Anterior vena cava (tissue), 1 donor: ENCODE measurements around the genes NINJ1 and BARX1.

DNA sequence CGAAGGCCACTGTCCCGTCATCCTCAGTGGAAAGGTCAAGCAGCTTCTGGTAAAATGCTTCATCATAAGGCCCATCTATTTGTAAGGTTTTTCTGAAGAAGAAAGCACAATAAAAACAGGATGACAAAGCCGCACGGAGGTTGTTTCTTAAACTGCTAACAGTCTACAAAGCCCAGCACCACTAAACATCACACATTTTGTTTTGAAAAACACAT, 35.6 kb downstream of the IPPK start:
- PRO-cap, result no peak

DNA sequence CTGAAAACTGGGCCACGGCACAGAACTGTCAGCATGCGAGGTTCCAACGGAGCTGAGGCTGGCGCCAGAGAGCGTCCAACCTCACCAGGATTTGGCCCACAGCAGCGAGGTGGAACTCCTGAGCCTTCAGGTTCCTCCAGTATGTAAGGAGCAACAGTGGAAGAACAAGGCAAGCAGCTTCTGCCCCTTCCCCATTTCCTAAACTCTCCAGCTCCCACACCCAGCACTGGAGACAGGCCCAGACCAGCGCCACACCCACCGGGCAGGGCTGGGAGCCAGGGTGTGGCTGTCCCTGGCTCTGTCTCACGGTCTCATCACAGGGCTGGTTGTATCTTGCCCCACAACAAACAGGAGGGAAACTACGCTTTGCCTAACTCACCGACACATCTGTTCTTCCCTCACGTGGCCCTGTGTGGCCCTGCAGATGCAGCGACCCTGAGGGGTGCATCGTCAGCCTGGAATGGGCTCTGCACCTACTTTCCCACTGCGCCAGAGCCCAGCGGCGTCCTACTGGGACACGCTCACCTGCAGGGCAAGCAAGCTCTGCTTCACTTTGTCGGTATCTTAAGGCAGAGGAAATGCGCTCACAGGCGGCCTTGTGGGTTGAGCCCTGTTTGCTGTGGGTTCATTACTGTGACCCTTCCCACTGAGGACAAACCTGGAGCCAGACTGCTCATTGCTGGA, 15.0 kb downstream of the IPPK start:
- PRO-cap, result no peak

GRCh38 chr9:93040944-93041507, 17.5 kb upstream of the SUSD3 start:
- PRO-cap, result no peak

GRCh38 chr9:93043005-93043713, 15.3 kb upstream of the SUSD3 start:
- PRO-cap, result no peak

DNA sequence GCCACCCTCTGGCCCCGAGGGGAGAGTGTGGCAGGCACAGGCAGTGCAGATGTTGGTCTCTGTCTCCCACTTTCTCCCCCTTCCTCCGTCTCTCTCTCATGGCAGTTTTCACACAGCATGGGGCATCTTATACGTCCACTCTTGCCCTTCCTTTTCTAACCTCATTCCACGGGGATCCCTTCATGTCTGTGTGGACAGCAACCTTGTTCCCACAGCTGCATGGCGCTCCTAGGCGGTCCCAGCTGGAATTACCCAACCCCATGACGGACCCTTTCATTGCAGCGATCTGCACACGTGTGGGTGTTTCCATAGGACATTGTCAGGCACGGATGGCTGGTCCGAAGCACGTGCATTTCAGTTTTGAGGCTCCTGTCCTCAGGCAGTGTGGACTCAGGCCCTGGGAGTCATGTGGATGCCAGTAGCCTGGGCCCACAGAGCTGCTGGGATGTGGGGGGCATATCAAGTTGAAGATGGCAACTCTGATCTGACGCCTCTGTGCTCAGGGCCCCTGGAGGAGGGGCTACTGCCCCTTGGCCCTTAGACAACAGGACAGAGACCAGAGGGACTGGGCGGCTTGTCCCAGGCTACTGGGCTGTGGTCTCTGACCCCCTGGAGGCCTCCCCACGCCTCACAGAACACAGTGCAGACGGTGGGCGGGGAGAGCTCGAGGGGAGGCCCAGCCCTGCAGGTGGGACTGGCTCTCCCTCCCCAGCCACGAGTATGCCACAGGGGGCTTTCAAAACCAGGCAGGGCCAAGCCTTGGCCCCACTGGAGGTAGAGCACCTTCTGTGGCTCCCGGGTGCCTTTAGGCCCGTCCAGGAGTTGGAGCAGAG, 15.1 kb downstream of the CARD19 start:
- PRO-cap, result no peak

GRCh38 chr9:93126797-93127415, 7.1 kb downstream of the NINJ1 start:
- PRO-cap, result no peak

DNA sequence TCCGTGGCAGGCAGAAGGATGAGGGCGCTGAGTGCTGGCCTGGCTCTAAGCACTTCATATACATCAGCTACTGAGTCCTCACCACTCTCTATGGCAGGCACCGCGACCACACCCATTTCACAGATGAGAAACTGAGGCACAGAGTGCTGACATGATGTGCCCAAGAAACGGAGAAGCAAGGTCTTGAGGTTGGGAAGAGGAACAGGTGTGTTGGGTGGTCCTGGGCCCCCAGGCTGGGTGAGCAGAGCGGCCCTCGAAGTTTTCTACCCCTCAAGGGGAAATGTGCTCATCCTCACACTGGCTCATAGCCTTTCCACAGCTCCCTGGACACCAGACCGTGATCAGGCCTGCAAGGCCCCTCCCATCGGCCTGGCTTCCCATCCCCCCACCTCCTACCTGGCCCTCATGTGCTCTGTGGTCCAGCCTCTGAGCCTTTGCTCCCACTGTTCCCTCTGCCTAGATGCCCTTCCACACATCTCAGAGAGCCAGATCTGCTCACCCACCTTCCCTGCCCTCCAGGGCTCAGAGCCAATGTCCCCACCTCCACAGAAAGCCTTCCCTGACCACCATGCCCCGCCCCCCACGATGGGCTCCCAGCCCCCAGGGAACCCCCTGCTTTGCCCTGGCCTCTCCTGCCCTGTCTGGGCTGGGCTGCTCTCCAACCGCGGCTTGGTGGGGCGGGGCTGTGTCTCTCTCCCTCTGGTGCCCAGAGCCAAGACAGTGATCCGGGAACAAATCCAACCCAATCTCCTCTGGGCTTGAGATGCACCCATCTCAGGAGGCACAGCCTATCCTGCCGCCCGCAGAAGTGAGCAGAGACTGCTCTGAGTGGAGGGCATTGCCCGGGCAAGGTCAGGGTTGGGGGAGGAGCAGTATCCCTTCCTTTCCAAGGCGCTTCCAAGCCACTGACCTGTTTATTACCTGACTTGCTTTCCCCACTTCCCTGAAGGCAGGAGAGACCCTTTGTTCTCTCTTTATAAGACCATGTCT, 1.8 kb downstream of the NINJ1 start:
- PRO-cap, result no peak

GRCh38 chr9:93133936-93134977, at the start of gene NINJ1:
Gene NINJ1 (minus strand): TSS chr9:93134251.
- PRO-cap, result bidirectional peak, plus-strand start at chr9:93134361, minus-strand start at chr9:93134251; bidirectional peak, plus-strand start at chr9:93134695, minus-strand start at chr9:93134580

DNA sequence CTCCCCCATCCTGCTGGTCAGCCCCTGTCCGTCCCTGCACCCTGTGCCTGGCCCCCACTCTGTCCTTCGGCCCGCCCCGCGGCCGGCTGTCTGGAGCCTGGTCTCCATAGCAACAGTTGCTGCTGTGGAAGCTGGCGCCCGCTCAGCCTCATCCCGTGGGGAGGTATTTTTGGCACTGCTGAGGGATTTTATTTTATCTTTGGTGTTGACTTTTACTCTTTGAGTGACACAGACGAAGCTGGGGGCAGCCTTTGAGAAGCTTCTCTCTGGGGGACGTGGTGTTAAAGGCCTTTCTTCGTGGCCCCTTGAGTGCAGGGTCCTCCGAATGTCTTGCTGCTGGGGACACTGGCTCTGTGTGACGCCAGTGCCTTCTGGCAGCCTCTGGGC, 21.5 kb downstream of the WNK2 start:
- PRO-cap, result no peak

GRCh38 chr9:93268378-93269414, 84.8 kb downstream of the WNK2 start:
- PRO-cap, result no peak

DNA sequence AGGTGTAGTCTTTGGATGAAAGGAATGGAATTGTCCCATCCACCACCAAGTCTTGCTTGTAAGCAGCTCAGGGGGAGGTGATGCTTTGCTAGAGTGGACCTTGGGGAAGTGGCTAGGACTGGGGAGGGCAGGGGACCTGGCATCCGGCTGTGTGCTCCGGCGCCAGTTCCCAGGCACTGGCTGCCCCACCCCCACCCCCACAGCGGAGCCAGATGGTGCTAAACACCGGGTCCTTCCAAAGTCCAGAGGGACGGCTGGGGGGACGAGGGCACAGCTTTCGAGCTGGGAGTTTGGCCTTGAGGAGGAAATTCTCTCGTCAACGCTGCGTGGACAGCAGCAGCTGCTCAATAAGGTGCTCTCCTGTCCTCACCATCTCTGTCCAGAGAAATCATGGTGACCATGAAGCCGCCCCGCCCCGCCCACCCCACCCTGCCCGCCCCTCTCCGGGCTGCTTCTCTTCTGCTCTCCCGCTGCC, 115.5 kb downstream of the WNK2 start:
- PRO-cap, result no peak

- PRO-cap, result no peak
These were observed 3.1 kb upstream of the FAM120AOS start for GRCh38 chr9:93456439-93456985.

DNA sequence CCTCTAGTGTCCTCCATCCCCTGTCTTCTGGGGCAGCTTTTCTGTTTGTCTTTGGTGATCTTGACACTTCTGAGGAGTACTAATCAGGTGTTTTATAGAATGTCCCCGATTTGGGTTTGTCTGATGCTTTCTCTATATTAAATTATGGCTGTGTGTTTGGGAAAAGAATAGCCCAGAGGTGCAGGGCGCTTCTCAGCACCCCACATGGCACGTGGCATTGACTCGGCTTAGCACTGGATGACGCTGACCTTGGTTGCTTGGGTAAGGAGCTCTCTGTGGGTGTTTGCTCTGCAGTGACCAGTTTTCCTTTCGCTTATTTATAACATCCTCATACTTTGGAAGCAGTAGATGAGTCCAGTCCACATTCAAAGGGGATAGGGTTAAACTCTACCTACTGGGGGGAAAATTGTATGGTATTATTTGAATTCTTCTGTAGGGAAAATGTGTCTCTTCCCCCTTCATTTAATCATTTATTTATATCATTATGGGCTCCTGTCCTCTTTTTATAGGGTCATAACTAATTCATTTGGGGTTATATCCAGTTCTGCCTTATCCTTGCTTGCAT, 12.5 kb upstream of the FAM120AOS start:
- PRO-cap, result no peak

DNA sequence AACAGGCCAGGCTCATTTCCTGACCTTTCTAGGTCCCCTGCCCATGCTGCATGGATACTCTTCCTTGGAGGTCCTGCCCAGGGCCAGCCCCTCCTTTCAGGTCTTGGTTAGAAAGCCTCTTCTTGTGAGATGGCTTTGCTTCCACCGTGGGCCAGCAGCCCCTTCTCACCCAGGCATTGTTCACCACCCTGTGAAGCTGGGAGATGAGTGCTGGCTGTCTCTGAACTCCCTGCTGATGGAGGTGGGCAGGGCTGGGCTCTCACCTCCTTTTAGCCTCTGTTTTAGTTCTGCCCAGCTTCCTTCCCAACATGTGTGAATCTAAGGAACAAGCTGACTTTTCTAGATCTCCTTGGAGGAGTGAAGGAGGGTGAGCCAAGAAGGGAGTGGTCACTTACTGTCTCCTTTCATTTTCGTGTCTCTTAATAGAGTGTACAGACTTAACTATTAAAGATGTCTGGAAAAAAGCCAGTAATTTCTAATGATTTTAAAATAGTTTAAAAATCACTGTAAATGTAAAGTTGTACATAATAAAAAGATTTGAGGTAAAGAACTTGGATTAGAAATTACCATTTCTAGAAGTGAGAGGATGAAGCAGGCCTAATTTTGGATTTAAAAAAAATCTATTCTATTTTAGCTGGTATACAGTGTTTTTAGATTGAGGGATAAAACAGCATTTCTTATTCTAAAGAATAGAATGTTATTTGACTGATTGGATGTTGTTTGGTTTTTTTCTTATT, 15.8 kb upstream of the FAM120AOS start:
- PRO-cap, result unidirectional peak, minus-strand start at position 310 of the sequence

GRCh38 chr9:93512042-93512841, 58.9 kb upstream of the FAM120AOS start:
- PRO-cap, result no peak

DNA sequence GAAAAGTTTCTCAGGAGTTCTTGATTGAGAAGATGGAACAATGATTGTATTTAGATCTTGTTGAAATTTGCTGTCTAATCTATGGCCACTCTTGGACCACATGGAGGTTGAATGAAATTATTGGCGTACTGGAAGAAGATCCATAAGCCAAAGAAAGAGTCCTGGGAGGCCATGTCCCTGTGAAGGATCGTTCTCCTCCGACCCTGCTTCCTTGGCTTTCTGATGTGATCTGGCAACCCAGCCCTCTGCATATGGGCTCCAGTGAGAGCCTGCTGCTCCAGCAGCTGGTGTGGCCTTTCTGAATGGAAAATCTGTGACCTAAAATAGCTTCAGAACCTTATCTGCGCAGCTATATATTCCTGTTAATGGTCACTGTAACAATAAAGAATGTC, 40.3 kb upstream of the PHF2 start:
- PRO-cap, result no peak

- PRO-cap, result no peak
These were observed 15.4 kb upstream of the PHF2 start for GRCh38 chr9:93561001-93561309.

DNA sequence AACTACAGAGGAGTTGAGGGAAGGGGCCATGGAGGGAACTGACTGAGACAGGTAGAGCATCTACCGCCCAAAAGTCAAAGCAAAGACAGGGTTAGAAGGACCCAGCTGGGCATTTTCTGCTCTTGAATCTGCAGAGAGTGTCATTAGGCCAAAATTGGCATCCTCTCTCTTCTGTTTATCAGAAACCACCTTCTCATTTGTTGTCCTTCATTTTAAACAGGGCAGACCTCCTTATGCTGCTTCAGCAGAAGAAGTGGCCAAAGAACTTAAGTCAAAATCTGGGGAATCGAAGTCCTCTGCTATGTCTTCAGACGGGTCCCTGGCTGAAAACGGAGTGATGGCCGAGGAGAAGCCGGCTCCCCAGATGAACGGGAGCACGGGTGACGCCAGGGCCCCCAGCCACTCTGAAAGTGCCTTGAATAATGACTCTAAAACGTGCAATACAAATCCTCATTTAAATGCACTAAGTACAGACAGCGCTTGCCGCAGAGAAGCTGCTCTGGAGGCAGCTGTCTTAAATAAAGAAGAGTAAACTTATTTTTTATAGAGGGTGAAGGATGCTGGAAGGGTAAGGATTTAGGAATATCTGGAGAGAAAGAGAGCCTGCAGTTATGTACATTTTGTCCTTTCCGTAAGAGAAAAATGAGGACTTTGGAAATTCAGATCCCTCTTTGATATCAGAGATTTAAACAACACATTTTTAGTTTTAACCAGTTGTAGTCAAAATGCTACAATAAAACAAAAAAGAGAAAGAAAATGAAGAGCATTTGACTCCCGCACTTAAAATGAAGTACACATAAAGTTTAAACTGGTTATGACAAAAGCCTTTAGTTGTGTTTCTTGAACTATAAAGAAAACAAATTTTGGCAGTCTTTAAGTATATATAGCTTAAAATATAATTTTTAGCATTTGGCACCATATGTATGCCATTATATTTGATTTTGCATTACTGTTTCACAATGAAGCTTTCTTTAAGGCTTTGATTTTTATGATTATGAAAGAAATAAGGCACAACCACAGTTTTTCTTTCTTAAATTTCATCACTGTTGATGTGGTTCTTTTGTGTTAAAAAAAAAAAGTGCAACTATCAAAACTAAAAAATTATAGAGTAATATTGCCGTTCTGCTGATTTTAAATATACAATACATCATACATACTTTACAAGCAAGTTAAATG, 12.0 kb upstream of the PHF2 start:
- PRO-cap, result no peak

GRCh38 chr9:93949791-93950510, 5.2 kb downstream of the BARX1 start:
- PRO-cap, result no peak

GRCh38 chr9:93955063-93956108, at the start of gene BARX1:
Gene BARX1 (minus strand): TSS chr9:93955355.
- PRO-cap, result bidirectional peak, plus-strand start at chr9:93955531, minus-strand start at chr9:93955383